Hepatocyte (in vitro differentiated cells and primary cell): ENCODE measurements around the gene BMI1.

GRCh38 chr10:21174743-21175122 is 277.6 kb upstream of the NEBL start:
- RAMPAGE, long total RNA = no peak
- RRBS = no CpG with 5 or more reads among the region's 17 CpGs

GRCh38 chr10:21212160-21212798 is 313.2 kb downstream of the SKIDA1 start:
- RAMPAGE, long total RNA = no peak
- RRBS = no CpG with 5 or more reads among the region's 11 CpGs

DNA sequence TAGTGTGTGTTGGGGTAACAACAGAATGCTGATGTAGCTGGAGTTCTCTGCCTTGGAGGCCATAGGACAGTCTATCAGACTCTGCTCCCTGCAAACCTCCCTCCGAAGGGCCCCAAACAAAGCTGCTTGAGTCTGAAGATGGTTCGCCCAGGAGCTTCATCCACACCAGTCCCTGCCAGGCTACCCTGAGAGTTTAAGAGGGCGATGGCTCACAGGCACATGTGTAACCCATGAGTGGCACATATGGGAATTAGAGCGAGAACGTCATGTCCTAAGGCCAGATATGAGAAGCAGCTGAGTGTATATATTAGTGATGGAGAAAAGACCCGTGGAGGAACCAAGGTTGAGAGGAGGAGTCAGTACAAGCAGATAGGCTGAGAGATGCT is 270.5 kb downstream of the SKIDA1 start:
- RAMPAGE, long total RNA = no peak
- RRBS = no CpG with 5 or more reads among the region's 6 CpGs

GRCh38 chr10:21315912-21316404 is 209.5 kb downstream of the SKIDA1 start:
- RAMPAGE, long total RNA = no peak
- RRBS = 43% methylated on average over 1 of the region's 4 CpGs

DNA sequence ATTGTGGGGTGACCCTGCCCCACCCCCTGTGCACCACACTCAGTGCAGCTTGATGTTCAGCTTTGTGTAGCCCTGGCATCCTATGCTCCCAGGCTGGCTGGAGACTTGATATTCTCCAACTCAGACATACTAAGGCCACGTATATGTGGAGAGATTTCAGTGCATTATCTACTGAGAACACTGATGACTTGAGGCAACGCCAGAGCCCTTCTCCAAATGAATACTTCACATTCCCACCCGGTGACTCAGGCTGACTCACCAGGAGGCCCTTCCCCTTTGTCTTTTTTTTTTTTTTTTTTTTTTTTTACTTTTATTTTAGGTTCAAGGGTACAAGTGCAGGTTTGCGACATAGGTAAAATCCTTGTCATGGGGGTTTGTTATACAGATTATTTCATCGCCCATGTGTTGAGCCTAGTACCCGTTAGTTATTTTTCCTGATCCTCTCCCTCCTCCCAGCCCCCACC is 188.6 kb downstream of the SKIDA1 start:
- RAMPAGE, long total RNA = no peak
- RRBS = no CpG with 5 or more reads among the region's 6 CpGs

DNA sequence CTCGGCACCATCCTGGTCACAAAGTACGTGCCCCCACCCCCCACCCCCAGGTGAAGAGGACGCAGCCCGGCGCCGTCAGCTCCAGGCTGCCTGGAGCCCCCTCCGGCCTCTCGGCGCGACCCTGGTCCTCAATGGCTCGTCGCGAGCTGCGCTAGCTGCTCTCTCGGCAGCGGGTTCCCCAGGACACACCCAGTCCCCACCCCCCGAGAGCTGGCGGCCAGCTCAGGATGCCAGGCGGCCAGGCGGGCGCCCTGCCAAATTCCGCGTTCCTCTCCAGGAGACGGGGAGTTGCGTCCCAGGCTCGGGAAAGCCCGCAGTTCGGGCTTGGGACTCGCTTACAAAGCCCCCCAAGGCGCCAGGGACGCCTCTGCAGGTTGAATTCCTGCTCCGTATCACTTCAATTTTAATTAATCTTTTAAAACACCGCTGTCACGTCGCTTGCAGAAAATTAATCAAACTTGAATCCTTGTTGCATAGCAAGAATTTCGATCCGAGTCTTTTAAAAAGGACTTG is 28.3 kb downstream of the SKIDA1 start:
- RAMPAGE, long total RNA = no peak
- RRBS = 5% methylated on average over 4 of the region's 37 CpGs

- RAMPAGE, long total RNA = no peak
- RRBS = no CpG with 5 or more reads among the region's 1 CpG
These were observed 190.9 kb downstream of the MLLT10 start for GRCh38 chr10:21724946-21725380.

DNA sequence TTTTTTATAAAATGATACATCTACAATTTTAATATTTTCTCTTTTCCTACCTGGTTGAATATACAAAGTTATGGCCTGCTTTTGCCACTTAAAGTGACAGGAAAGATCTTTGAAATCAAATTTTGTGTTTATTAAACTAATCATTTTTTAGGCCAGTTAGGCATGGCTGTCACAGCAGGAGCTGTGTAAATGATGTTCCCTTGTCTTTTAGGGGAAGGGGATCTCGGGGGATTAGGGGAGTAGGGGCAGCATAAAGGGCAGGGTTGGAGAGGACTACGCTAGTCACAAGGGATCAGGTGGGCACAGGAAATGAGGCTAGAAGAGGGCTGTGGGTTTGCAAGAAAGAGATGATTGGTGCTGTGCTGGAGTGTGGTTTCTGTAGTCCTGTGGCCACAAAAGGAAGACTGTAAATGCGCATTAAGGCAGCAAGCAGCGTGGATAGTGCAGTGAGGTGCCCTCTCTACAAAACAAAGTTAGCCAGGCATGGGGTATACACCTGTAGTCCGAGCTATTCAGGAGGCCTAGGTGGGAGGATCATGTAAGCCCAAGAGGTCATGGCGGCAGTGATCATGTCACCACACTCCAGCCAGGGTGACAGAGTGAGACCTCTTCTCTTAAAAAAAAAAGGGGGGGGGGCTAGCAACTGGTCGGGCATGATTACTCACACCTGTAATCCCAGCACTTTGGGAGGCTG is 212.0 kb downstream of the MLLT10 start:
- RAMPAGE, long total RNA = no peak
- RRBS = no CpG with 5 or more reads among the region's 7 CpGs

- RAMPAGE, long total RNA = no peak
- RRBS = no CpG with 5 or more reads among the region's 17 CpGs
These were observed 216.4 kb downstream of the MLLT10 start for GRCh38 chr10:21750345-21750929.

DNA sequence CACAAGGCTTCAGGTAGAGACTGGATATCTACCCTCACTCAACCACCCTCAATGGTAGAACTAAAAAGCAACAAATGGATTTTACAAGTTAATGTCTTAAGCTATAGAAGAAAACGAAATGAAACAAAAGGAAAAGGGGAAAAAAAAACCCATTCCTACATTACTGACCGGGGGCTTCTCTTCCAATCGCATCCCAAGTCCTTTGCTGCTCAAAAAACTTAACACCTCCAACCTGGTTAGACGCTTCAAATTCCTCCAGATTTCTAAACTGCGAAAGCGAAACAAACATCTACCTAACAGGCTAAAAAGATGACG is 1.2 kb downstream of the DNAJC1 start:
- RAMPAGE, long total RNA = no peak
- RRBS = no CpG with 5 or more reads among the region's 7 CpGs

DNA sequence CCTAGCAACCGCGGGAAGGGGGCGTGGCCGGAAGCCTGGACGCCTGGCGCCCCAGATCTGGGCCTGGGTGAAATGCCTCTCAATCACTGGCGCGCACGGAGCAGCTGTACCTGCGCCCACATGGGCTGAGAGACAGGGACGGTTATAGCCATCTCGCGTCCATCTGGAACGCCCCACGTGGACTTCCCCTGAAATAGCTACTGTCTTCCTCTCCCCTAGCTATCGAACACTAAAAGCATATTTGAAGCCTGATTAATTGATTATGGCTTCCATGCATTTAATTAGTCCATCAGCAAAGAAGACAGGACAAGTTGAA is 219 bp upstream of the DNAJC1 start:
- RAMPAGE, long total RNA = no peak
- RRBS = no CpG with 5 or more reads among the region's 16 CpGs

- RAMPAGE, long total RNA = no peak
- RRBS = no CpG with 5 or more reads among the region's 10 CpGs
These were observed 649 bp upstream of the BMI1 start for GRCh38 chr10:22320401-22320498.

- RAMPAGE, long total RNA = no peak
- RRBS = 1% methylated on average over 24 of the region's 118 CpGs
These were observed at the start of gene BMI1 for GRCh38 chr10:22320750-22321691. BMI1 (plus strand) TSS chr10:22321099.

DNA sequence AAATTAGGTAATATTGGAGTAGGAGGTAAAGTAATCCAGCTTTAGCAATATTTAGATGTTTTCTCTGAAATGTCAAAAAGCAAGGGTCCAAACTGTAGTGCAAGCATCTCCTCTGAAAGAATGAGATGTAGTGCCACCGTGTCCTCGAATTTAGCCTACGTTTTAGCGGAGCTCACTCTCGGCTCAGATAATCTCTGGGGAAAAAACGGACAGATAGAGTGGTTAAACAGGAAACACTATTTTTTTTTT is 5.4 kb upstream of the SPAG6 start:
- RAMPAGE, long total RNA = no peak
- RRBS = no CpG with 5 or more reads among the region's 6 CpGs

- RAMPAGE, long total RNA = no peak
- RRBS = 7% methylated on average over 24 of the region's 72 CpGs
These were observed 91.3 kb downstream of the SPAG6 start for GRCh38 chr10:22436486-22437192.

DNA sequence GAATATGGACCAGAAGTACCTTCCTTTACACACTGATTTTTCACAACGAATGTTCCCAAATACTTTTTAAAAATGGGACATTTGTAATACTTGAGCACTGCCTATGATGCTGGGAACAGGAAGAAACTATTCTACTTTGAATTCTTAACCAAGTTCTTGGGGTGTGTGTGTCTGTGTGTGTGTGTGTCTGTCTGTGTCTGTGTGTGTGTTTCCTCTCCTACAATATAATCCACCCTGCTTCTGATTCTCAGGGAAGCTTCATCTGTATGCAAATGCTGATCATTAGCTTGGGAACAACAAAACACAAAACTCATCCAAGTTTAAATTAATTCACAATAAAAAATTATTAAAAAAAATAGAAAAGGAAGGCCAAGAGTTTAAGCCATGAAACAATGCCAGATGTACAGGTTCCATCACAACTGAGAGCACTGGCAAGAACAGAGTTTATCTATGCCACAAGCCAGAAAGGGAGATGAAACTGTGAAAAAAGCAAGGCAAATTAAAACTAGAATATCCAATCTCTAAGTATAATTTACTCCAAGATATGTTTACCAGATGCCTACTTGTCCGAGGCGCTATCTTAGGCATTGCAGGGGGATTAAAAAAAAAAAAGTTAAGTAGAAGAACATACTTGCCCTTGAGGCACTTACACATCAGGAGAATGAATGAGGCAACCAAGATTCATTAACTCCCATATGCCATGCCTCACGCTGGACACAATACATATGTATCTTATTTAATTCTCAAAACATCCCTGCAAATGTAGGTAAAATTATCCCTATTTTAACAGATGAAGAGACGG is 144.7 kb downstream of the PIP4K2A start:
- RAMPAGE, long total RNA = no peak
- RRBS = no CpG with 5 or more reads among the region's 5 CpGs

DNA sequence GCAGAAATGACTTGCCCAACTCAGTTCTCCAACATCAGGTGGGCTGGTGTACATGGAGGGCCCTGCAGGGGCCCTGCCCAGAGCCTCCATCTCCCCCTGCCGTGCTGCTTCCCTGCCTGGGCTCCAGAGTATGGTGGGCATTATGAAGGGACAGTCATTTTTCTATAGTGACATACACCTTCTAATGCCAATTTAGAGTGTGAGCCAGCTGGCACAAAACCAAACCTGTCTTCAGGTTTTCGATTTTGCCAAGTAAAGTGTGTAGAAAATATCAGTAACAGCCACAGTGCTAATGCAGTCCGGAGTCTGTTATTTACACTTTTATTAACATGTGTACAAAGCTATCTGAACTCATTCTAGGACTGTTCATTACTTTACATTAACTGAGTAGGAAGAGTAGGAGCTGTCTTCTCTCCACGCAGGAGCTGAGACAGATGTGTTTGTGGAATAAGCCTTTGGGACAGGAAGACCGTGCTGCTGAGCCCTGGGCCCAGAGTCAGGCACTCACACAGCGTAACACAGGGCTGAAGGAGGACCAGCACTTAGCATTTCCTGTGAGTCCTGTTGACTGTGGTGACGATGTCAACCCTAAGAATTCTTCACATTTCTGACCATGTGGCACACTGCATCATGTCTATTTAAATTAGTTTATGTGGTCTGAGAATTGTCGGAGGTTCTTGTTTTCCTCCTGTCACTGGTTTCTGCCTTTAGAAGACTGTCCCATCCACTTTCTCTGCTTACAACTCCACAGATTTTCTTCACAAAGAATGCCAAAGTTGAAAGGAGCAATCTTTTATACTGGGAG is 117.4 kb downstream of the PIP4K2A start:
- RAMPAGE, long total RNA = no peak
- RRBS = no CpG with 5 or more reads among the region's 8 CpGs

DNA sequence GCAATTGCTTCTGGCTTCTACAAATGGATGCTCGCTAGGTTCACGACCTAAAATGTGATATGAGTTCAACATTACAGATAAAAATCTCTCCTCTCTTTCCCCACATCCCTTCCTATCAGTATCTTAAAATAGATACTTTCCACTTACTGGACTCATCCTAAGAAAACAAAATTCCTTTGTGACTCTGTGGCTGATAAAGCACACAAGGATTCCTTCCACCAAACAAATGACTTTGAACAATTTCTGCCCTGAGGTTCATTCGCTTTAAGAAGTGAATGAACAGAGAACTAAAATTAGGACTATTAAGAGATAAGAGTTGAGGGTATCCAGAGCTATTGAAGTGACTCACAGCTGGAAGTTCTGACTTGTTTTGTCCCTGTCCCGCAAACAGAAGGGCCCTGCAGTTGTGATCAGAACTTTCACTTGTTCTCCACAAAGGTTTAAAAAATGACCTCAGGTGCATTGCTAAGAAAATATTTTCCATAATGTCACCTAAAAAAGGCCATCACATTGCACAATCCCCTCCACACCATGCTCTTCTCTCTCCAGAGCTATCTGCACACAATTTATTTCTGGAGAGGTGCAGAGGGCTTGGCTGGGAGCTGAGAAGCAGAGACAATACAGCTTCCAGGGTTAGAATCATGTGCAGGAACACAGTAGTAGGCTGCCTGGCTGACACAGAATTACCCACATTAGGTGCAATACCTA is 96.1 kb downstream of the PIP4K2A start:
- RAMPAGE, long total RNA = no peak
- RRBS = no CpG with 5 or more reads among the region's 4 CpGs

GRCh38 chr10:22655552-22656144 is 58.7 kb downstream of the PIP4K2A start:
- RAMPAGE, long total RNA = no peak
- RRBS = no CpG with 5 or more reads among the region's 9 CpGs

GRCh38 chr10:23095976-23096825 is 822 bp downstream of the MSRB2 start:
- RAMPAGE, long total RNA = no peak
- RRBS = no CpG with 5 or more reads among the region's 20 CpGs